ENCODE results near the genes MIGA1 and DNAJB4.

DNA sequence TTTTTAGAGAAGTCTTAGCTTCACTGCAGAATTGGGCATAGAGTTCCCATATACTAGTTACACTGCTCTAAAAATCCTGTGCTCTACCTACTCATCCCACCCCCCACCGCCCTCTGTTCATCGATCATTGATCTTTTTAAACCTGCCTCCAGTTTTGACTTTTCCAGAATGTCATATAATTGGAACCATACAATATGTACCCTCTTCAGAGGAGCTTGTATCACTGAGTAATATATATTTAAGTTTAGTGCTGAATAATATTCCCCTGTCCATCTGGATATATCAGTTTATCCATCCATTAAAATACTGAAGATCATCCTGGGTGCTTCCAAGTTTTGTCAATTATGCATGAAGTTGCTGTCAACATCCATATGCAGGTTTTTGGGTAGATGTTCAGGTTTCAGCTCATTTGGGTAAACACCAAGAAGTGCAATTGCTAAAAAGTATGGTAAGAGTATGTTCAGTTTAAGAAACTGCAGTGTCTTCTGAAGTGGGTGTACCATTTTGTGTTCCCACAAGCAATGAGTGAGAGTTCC lies 124.6 kb downstream of the ZZZ3 start:
- RRBS, result no CpG with 5 or more reads among the region's 2 CpGs

DNA sequence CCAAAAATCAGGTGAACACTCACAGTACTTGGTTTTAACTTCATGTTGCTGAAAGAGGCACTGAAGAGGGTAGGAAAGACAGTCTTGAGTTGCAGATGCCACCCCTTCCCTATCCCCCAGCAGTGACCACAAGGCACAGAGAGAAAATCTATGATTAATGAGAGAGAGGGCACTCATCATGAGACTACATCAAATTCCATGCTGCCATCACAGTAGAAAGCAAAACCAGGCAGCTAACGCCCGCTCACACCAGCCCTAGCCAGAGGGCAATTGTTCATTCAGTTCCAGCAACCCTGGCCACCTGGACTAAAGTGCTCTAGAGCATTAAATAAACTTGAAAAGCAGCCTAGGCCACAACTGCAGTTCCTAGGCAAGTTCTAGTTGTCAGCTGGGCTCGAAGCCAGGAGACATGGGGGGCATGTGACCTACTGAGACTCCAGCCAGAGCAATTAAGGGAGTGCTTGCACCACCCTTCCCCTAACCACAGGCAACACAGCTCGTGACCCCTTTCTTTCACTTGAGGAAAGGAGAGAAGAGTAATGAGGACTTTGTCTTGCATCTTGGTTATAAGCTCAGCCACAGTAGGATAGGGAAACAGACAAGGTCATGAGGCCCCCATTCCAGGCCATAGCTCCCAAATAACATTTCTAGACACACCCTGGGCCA lies 77.3 kb downstream of the ZZZ3 start:
- RRBS, result no CpG with 5 or more reads among the region's 4 CpGs

DNA sequence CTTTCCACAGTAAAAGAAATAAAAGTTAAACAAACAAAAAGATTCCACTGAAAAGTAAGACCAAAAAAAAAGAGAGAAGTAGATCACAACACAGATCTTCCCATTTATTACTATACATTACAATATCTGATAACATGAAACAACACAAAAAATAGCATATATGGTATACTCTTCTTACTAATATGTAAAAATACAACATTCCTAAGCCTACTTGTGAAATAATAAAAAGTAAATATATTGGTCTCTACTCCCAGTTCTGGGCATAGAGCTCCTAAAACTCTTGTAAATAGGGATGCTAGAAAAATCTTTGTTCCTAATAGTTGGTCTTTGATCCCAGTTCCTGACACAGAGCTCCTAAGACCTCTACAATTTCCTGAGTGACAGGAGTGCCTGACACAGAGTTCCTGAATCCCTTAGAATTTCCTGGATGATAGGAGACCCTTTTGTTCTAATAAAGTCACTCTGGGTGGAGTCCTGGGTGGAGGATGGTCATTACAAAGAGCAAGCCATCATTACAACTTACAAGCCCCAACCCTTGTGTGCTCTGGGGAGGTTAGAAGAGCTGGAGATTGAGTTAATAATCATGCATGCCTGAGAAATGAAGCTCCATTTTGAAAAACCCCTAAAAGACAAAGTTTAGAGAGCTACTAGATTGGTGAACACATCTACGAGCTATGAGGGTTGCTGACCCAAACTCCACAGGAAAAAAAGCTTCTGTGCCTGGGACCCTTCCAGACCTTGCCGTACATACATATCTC lies 58.4 kb downstream of the ZZZ3 start:
- RRBS, result no CpG with 5 or more reads among the region's 2 CpGs

GRCh38 chr1:77779360-77780743 lies at the start of gene MIGA1:
TSS of gene MIGA1 (plus strand) at chr1:77779649.
- RRBS, result no CpG with 5 or more reads among the region's 49 CpGs

GRCh38 chr1:77834543-77835420 lies 53.6 kb upstream of the NEXN start:
- RRBS, result no CpG with 5 or more reads among the region's 3 CpGs

DNA sequence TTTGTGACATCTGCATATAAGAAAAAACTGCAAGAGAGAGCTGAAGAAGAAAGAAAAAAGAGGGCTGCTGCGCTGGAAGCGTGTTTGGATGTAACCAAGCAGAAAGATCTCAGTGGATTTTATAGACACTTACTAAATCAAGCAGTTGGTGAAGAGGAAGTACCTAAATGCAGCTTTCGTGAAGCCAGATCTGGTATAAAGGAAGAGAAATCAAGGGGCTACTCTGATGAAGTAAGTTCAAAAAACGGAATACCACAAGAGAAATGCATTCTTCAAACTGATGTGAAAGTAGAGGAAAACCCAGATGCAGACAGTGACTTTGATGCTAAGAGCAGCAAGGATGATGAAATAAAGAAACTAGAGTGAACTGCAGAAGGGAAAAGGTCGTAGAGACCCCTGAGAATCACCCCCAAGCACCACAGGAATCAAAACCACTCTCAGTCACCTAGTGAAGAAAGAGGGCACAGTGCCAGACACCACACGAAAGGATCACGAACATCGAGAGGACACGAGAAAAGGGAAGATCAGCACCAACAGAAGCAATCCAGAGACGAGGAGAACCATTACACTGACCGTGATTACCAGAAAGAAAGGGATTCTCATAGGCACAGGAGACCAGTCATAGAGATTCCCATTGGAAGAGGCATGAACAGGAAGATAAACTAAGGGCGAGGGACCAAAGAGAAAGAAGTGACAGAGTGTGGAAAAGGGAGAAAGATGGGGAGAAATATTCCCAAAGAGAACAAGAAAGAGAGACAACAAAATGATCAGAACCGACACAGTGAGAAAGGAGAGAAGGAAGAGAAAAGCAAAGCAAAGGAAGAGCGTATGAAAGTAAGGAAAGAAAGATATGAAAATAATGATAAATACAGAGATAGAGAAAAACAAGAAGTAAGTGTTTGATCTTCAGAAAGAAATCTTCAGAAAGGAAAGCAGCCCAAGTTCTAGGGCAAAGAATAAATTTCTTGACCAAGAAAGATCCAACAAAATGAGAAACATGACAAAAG lies 40.6 kb upstream of the NEXN start:
- RRBS, result no CpG with 5 or more reads among the region's 14 CpGs

- RRBS, result no CpG with 5 or more reads among the region's 6 CpGs
These were observed 556 bp upstream of the NEXN start for GRCh38 chr1:77887797-77888339.

DNA sequence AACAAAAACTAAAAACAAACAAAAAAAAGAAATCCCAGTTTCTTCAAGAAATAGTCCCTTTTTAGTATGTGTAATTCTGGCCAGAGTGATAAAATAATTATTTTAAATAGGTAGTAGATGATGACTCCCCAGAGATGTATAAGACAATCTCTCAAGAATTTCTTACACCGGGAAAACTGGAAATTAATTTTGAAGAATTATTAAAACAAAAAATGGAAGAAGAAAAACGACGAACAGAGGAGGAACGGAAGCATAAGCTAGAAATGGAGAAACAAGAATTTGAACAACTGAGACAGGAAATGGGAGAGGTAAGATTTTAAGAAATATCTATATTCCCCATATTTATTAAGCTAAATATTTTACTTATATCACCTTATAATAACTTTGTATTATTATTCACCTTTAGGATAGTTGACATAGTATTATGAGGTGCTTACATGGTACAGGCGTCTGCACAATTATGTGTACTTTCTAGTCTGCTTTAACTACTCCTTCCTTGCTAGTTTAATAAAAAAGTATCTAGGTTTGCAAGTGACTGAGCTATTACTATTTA lies 44.8 kb downstream of the NEXN start:
- RRBS, result no CpG with 5 or more reads among the region's 5 CpGs

- RRBS, result no CpG with 5 or more reads among the region's 2 CpGs
These were observed 42.8 kb downstream of the FUBP1 start for GRCh38 chr1:77936070-77936440.

GRCh38 chr1:77948056-77948913 lies 30.6 kb downstream of the FUBP1 start:
- RRBS, result no CpG with 5 or more reads among the region's 2 CpGs

DNA sequence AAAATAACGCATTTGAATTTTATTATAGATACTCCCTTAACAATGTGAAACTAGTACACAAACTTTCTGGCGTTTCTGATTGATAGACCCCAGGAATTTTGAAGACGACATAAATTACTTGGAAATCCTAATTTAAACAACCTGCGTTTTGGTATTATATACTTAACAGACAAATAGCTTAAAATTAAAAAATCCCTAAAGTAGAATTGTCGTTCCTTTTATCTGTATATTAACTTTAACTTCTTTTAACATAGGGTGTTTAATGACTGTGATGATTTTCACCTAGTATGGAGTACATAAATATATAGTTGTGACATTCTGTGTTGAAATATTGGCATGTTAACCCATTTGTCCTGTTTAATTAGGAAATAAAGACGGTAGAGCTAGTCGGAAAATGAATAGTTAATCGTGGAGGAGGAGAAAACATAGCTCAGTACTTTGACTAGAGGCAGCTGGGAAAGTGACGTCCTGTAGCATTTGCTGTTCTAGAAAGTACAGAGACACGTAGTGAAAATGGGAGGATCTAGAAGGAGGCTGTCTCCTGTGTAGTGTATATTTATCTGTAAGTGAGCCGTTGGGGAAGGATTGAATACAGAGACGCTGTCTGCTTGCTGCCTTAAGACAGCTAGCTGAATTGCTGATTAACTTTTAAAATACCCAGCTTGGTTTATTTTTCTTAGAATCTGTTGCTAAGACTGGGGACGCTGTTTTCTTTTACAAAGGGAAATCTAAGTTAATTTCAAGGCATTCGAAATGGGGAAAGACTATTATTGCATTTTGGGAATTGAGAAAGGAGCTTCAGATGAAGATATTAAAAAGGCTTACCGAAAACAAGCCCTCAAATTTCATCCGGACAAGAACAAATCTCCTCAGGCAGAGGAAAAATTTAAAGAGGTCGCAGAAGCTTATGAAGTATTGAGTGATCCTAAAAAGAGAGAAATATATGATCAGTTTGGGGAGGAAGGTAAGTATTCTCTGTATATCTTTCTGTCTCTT lies at the start of gene DNAJB4:
Gene DNAJB4 (plus strand): TSS at position 582 of the 996 bp plus-strand sequence.
- RRBS, result no CpG with 5 or more reads among the region's 17 CpGs

DNA sequence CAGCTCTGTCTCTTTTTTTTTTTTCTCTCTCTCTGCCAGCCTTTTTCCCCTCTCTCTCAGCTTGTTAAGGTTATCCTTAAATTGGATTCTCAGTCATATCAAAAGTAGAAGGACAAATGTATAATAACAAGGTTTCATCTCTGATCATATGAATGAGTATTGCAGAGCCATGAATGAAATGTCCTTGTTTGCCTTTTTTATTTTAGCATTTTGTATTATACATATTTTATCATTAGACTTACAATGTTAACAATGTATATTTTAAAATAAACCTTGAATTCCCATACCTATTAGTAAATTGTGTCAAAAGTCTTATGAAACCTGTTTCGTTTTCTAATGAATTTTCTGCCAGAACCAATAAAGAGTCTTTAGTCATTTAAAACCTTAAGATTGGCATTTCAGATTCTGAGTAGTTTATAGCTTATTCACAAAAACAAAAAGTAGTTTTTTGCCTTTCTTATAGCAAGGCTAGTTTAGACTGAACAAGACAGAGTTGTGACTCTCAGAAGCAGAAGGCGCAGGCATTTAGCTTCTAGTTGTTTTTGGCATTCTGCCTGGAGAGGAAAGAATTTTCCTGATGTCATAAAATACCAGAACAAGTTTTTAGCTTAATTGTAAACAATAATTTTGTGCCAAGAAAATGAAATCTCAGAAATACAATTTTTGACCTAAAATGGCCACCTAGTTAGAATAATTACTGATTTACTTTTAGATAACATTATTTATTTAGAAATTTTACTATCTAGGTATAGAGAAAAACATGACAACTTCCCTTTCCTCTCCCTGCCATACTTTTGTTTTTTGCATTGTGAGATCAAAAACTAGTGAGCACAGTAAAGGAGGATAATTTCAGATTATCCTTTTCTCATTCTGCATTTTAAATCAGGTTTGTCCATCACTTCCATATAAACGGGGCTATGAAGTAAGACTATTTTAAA lies 884 bp downstream of the DNAJB4 start:
- RRBS, result no CpG with 5 or more reads among the region's 3 CpGs

DNA sequence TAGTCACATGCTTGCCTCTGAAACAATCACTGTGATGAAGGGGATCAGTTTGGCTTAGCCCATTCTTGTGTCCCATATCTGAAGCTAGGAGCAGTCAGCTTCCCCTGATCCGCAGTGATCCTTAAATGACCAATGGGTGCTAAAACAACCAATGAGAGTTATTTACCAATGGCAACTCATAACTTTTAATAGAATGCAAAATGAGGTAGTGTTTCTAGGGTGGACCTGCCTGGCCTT lies 63.4 kb downstream of the GIPC2 start:
- RRBS, result no CpG with 5 or more reads among the region's 1 CpG

DNA sequence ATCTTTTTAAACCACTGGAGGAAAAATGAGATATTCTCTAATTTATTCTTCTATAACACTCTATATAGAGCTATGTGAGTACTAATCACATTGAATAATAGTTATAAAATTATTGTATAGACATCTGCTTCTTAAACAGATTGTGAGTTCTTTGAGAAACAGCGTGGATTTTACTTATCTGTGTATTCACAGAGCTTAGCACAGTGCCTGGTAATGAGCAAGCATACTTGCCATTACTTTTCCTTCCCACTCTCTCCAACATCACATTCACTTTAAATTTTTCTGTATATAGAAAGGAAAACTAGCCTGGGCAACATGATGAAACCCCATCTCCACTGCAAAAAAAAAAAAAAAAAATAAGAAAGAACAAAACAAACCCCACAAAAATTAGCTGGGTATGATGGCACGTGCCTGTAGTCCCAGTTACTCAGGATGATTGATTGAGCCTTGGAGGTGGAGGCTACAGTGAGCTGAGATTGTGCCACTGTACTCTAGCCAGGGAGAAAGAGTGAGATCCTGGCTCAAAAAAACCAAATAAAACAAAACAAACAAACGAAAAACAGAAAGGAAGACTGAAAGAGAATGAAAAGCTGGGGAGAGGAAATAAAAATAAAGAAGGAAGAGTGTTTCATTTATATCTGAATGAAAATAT lies 7.5 kb upstream of the IFI44 start:
- RRBS, result no CpG with 5 or more reads among the region's 3 CpGs

- RRBS, result no CpG with 5 or more reads among the region's 6 CpGs
These were observed 653 bp downstream of the IFI44 start for GRCh38 chr1:78650179-78650789.

GRCh38 chr1:79052804-79053263 lies 46.3 kb upstream of the ADGRL4 start:
- RRBS, result no CpG with 5 or more reads among the region's 3 CpGs

GRCh38 chr1:80806933-80807378 lies 993.8 kb upstream of the ADGRL2 start:
- RRBS, result no CpG with 5 or more reads among the region's 3 CpGs

Data from OVCAR3 (cell line).